Foreskin fibroblast (primary cell): ENCODE measurements around a stretch of chr11.

- RRBS, result 71% methylated on average over 9 of the region's 33 CpGs
These were observed 4.6 kb downstream of the RPS6KB2 start for GRCh38 chr11:67432582-67433563.

DNA sequence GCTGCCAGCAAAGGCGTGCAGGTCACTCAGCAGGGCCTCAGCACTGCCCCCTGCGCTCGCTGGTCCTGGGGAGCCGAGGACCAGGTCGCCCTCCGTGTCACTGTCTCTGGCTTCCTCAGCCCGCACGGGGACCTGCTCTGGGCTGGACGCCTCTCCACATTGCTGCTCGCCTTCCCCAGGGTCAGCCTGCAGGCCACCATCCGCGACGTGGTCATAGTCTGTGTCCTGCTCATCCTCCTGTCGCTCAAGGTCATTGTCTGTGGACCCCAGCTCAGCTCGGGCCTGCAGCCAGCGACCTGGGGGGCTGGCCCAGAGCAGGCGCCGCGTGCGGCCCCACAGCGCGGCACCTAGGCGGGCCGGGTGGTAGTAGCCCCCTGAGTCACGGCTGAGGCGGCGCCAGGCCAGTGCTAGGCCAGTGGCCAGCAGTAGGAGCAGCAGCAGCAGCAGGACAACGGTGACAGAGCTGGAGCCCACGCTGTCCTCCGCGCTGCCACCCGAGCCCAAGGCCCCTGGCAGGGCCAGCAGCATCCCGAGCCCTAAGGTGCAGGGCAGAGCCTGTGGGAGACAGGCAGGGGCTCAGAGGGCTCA lies 1.6 kb downstream of the PTPRCAP start:
- RRBS, result no CpG with 5 or more reads among the region's 33 CpGs

GRCh38 chr11:67464570-67465750 lies 4.1 kb downstream of the TMEM134 start:
- RRBS, result 27% methylated on average over 12 of the region's 52 CpGs

DNA sequence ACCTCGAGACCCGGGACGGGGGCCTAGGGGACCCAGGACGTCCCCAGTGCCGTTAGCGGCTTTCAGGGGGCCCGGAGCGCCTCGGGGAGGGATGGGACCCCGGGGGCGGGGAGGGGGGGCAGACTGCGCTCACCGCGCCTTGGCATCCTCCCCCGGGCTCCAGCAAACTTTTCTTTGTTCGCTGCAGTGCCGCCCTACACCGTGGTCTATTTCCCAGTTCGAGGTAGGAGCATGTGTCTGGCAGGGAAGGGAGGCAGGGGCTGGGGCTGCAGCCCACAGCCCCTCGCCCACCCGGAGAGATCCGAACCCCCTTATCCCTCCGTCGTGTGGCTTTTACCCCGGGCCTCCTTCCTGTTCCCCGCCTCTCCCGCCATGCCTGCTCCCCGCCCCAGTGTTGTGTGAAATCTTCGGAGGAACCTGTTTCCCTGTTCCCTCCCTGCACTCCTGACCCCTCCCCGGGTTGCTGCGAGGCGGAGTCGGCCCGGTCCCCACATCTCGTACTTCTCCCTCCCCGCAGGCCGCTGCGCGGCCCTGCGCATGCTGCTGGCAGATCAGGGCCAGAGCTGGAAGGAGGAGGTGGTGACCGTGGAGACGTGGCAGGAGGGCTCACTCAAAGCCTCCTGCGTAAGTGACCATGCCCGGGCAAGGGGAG lies 461 bp downstream of the GSTP1 start:
- RRBS, result 5% methylated on average over 18 of the region's 44 CpGs

DNA sequence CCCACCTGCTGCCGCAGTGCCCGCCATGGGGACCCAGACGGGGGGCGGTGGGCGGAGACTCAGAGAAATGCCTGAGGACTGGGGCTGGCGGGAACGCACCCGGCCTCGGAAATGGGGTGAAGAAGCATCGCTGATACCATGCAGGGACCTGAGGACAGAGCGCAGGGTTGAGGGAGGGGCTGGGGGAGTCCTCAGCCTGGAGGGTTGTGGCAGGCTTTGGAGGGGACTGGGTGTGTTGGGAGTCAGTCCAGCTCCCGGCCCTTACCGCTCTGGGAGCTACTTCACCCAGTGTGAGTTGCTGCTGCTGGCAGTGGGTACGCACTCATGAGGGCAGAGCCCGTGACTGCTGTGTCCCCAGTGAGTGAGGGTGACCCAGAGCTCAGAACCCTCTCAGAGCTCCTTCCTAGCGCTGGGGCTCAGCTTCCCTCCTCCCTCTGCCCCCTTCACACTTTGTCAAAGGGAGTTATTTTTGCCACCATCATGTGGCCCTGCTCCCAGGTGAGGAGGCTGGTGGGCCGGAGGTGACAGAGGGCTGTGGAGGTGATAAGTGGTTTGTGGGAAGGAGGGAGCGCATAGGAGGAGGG lies 9.6 kb downstream of the NDUFV1 start:
- RRBS, result 9% methylated on average over 5 of the region's 18 CpGs

- RRBS, result no CpG with 5 or more reads among the region's 48 CpGs
These were observed 130.6 kb upstream of the ALDH3B2 start for GRCh38 chr11:67804993-67805461.

- RRBS, result no CpG with 5 or more reads among the region's 24 CpGs
These were observed 48.9 kb downstream of the UNC93B1 start for GRCh38 chr11:67954994-67955358.

DNA sequence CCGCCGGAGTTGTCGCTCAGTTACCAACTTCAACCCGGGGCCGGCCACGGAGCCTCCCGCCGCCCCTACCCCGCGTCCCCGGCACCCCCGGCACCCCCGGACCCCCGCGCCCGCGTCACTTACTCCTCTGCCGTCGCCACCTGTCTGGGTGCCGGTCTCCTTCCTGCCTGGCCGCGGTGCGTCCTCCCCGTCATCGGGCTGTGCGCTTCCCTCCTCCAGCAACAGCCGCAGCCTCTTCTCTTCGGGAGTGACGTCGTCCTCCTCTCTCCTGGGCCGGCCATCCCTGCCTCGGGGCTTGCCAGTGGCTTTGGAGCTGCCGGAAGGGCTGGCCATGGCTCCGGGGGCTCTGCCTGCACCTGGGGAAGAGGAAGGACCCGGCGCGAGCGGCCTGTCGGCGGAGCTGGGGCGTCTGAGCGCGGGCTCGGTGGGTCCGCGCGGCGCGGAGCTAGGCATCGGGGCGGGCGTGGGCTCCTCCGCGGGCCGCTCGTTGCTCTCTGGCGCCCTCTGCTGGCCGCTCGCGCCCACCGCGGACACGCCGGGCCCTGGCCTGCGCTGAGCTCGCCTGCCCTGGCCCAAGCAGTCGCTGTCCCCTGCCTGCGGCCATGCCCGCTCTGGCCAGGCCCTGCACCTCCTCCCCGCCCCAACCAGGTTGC lies 48.4 kb downstream of the UNC93B1 start:
- RRBS, result no CpG with 5 or more reads among the region's 70 CpGs

- RRBS, result 81% methylated on average over 6 of the region's 9 CpGs
These were observed 986 bp downstream of the ALDH3B1 start for GRCh38 chr11:68011124-68011501.

- RRBS, result no CpG with 5 or more reads among the region's 13 CpGs
These were observed 619 bp upstream of the TCIRG1 start for GRCh38 chr11:68038169-68038642.

- RRBS, result no CpG with 5 or more reads among the region's 16 CpGs
These were observed 15.9 kb downstream of the TCIRG1 start for GRCh38 chr11:68054644-68055285.

- RRBS, result 87% methylated on average over 3 of the region's 18 CpGs
These were observed 20.7 kb upstream of the CHKA start for GRCh38 chr11:68141662-68142457.

GRCh38 chr11:68214665-68215089 lies 1.6 kb upstream of the KMT5B start:
- RRBS, result no CpG with 5 or more reads among the region's 14 CpGs

DNA sequence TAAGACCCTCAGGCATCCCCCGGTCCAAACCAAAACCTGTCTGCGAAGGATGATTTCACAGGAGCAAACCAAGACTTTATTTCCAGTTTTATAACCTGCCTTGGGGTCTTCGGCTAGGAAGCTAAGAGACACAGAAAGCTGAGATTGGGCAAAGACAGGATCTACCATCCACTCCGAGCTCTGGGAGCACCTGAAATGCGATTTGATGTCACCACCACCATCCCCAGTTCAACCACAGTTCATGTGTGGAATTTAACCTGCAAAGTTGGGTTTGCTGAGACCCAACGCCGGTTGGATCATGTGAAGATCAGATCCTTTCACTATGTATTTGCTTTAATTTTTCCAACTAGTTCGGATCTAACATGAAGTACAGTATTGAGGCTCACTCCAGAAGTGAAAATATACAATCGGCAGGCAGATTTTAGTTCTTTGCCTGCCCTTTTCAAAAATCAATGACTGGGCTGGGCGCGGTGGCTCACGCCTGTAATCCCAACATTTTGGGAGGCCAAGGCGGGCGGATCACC lies 1.3 kb upstream of the C11orf24 start:
- RRBS, result no CpG with 5 or more reads among the region's 14 CpGs

DNA sequence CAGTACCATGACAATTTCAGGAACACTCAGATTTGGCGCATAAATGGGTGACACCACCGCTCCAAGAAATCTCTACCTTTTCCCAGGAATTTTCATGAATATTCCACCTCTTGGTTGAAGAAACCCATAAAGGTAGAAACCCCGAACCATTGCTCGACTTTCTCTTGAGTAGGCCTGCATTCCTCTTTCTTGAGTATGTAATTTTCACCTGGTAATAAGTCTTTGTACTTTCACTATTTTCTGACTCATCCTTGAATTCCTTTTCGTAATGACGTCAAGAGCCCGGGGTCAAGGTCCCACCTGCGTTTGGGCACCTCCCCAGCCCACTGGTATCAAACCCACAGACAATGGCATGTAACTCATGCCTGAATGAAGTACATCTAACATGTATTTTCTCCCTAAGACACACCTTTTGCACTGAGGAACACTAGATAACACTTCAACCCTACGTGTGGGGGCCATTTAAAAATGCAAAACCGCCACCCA lies 3.9 kb upstream of the C11orf24 start:
- RRBS, result no CpG with 5 or more reads among the region's 10 CpGs

GRCh38 chr11:68343610-68344477 lies 31.5 kb downstream of the LRP5 start:
- RRBS, result no CpG with 5 or more reads among the region's 24 CpGs

GRCh38 chr11:68347628-68348378 lies 35.4 kb downstream of the LRP5 start:
- RRBS, result no CpG with 5 or more reads among the region's 42 CpGs

GRCh38 chr11:68446081-68446905 lies 14.3 kb upstream of the PPP6R3 start:
- RRBS, result no CpG with 5 or more reads among the region's 23 CpGs

DNA sequence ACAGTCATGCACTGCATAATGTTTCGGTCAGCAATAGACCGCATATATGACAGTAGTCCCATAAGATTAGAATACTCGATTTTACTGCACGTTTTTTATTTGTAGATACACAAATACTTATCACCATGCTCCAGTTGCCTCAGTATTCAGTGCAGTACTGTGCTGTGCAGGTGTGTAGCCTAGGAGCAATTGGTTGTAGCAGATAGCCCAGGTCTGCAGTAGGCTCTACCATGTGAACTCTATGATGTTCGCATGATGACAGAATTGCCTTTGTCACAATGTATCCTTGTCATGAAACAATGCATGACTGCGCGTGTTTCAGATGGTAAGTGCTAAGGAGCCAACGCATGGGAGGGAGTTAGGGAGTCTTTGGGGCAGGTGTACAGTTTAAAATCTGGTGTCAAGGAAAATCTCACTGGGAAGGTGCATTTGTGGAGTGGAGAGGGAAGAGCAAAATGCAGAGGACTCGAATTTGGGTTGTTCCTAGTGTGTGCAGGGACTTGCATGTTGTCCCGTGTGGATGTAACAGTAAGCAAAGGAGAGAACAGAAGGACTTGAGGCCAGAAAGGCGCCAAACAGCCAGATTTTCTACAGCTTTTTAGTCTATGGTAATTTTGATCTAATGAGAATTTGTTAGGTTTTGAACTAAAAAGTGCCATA lies 104.5 kb upstream of the GAL start:
- RRBS, result no CpG with 5 or more reads among the region's 11 CpGs

- RRBS, result no CpG with 5 or more reads among the region's 8 CpGs
These were observed 26.5 kb downstream of the CPT1A start for GRCh38 chr11:68815235-68815565.